UCH-1 (cell line): ENCODE measurements around a stretch of chr18.

- RRBS = no CpG with 5 or more reads among the region's 6 CpGs
These were observed 24.8 kb downstream of the ACAA2 start for GRCh38 chr18:49788350-49789133.

DNA sequence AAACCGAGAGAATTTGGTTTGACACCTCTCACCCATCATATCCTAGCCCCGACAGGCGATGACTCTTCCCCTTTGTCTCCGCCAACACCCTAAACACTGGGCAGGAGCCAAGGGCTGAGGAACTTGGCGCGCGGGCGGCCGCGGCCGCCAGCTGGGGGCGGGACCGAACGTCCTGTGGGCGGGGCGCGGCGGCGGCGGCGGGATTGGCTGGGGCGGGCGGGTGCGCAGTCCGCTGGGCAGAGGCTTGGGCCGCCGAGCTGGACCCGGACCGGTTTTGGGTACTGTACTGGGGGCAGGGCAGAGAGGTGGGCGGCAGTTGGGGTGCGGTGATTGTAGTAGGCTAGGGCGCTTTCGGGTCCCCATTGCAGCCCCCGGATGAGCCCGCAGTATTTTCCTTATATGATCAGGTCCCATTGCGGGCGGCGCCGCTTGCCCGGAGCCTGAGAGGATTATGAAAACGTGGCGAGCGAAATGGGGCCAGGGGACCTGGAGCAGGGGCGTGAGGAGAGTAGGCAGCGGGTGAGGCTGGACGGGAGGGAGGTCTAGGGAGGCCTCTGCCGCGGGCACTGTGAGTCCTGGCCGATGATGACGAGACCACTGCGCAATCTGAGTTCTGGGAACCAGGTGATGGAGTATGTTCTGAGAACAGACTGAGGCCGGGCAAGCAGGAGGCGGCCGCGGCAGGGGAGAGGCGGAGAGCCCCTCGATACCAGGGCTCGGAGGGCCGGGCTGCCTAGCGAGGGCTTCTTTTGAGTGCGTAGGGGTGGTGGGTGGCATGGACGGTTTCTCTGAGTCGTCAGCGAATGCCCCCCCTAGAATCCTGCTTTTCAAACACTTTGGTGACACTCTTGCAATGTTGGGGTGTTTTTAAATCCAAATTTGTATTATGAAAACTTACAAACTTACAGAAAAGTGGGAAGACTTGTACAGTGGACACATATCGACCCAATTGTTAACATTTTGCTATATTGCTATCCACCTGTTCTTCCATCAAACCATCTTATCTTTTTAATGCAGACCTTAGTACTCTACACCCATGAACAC lies 774 bp upstream of the ACAA2 start:
- RRBS = 5% methylated on average over 15 of the region's 65 CpGs

DNA sequence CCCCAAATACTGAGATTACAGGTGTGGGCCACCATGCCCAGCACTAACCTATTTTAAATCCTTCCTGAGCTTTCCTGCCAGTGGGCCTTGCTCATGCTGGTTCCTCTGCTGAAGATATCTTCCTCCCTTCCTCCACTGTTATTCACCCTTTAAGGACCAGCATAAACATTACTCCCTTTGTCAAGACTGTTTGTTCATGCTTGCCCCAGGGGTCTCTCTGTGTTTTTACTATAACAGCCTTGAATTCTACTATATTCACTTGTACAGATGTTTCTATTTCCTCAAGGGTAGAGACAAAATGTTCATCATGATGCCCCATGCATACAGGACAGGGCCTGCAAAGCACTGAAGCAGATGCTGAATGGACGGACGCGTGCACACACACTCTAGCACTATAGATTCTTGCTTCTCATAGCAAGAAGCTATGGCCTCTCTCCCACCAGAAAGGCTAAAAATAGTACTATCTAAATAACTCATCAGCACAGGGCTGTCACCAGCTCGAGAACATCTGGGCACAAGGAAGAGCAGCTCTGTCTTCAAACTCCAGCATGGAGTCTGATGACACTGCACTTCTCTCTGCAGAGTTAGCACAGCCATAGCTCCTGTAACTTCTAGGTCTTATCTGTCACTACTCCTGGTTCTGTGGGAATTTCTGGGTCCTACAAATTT lies 123.7 kb downstream of the MYO5B start:
- RRBS = no CpG with 5 or more reads among the region's 4 CpGs

DNA sequence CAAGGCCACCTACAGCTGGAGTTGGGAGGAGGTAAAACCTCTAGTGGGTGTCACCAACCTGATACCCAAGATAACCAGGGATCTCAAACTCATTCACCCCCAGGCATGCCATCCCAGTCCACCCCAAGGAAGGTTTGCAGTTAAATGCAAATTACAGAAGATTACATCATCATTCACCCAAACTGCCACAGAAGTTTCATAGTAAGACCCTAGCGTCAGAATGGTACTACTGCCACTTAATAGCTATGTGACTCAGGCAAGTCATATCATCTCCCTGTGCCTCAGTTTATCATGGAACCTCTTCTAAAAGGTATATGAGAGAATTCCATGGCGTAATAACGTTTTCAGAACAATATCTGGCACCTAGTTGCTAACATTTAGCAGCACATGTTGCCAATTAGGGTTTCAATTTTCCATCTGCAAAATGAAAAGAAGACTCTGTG lies 111.2 kb downstream of the MYO5B start:
- RRBS = no CpG with 5 or more reads among the region's 3 CpGs

DNA sequence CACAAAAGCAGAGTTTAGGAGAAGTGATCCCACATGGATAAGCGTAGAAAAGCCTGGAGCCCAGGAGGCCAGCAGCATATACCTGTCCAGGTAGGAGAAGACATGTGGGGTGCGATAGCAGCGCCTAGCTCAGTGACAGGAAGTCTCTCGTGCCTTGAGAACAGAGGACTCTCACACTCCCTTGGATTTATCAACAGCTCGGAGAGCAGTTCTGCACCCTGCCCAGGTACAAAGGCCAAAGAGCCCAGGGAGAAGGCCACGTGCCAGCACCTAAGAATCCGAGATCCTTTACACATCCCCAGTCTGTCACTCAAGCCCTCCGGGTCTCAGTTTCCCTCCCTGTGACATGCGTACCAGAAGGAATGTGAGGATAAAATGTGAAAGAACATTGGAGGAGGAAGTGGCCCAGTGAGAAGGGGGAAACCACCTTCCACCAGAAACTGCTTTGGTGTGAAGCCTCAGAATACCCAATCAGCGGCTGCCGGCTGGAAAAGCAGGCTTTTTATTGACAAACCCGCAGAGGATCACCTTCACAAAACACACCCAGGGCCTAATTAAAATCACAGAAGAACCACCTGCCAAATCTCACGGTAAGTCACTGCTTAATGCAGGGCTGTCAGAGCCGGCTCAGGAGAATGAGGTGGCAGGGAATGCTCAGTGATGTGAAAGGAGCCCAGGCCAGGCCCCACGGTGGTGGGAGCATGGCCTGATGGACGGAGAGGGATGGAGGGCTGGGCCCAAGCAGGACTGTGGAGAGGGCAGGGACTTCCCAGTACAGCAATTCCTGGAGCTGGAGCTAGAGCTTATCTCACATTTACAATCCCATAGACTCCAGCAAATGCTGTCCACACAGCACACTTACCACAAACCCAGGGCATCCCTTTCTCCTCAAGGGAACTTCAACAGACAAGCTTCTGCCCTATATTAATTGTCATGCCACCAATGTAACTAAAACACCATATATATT lies 66.2 kb downstream of the MYO5B start:
- RRBS = no CpG with 5 or more reads among the region's 16 CpGs

DNA sequence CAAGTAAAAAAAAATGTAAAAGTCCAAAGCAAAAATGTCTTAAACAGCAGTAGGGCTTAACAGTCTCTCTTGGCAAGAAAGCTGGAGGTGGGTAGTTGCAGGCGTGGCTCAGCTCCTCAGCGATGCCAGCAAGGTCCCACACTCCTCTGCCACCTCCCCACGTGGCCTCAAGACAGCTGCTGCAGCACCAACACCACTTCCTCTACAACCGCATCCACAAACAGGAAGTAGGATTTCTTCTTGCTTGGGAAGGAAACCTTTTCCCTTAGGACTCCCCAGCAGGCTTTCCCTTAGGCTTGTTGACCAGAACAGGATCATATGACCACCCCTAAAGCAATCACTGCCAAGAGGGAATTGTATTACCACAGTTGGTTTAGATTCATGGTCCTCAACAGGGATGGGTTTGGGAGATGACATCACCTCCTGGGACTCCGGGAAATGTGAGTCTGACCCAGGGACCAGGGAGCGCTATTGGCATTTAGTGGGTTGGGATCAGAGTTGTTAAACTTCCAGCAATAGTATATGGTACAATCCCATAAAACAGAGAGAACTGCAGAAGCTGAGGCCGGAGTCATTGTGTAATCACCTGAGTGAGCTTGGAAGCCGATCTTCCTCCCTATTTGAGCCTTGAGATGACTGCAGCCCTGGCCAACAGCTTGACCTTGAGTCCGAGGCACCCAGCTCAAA lies 97.2 kb downstream of the MAPK4 start:
- RRBS = no CpG with 5 or more reads among the region's 9 CpGs

DNA sequence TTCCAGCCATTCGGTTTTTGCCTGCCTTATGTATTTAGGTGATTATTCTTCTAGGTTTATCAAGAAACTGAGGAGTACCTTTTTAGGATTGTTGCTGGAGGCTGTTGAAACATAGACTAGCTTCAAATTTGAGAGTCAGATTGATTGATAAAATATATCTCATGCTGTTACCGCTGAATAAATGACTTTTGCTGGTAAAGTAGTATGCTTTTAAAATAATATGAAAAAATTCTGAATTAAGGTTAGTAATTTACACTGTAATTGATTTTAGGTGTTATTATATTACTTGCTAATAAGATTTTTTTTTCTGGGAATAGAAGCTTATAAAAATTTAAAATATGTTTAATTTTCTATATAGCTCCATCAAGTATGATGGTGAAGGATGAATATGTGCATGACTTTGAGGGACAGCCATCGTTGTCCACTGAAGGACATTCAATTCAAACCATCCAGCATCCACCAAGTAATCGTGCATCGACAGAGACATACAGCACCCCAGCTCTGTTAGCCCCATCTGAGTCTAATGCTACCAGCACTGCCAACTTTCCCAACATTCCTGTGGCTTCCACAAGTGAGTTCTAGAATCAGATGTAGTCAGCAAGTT lies 24.5 kb downstream of the SMAD4 start:
- RRBS = no CpG with 5 or more reads among the region's 5 CpGs

DNA sequence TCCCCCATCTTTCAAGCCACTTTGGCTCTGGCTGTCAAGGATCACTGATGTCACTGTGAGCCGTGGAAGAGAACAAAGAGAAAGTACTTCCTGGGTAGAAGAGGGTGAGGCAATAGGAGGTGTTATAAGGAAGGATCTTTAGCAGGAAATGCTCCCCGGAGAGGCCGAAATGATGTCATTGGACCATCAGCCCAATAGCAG lies 228.4 kb upstream of the MEX3C start:
- RRBS = no CpG with 5 or more reads among the region's 3 CpGs

DNA sequence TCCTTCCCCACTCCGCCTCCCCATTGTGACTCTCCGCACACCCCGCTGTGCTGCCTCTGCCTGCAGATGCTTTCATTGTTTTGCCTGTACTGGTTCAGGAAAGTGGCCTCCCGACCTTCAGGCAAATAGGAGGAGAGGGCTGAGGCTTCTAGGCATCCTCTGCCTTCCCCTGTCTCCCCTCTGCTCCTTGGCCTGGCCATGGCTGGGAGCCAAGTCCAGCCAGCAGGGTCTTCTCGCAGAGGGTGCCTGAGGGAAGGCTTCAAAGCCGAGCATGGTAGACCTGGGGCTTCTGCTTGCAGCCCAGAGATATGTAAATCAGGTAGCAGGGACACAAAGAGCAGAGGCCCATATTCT lies 457.4 kb upstream of the MEX3C start:
- RRBS = no CpG with 5 or more reads among the region's 6 CpGs

GRCh38 chr18:54196600-54197582 lies 27.6 kb downstream of the MBD2 start:
- RRBS = no CpG with 5 or more reads among the region's 7 CpGs

DNA sequence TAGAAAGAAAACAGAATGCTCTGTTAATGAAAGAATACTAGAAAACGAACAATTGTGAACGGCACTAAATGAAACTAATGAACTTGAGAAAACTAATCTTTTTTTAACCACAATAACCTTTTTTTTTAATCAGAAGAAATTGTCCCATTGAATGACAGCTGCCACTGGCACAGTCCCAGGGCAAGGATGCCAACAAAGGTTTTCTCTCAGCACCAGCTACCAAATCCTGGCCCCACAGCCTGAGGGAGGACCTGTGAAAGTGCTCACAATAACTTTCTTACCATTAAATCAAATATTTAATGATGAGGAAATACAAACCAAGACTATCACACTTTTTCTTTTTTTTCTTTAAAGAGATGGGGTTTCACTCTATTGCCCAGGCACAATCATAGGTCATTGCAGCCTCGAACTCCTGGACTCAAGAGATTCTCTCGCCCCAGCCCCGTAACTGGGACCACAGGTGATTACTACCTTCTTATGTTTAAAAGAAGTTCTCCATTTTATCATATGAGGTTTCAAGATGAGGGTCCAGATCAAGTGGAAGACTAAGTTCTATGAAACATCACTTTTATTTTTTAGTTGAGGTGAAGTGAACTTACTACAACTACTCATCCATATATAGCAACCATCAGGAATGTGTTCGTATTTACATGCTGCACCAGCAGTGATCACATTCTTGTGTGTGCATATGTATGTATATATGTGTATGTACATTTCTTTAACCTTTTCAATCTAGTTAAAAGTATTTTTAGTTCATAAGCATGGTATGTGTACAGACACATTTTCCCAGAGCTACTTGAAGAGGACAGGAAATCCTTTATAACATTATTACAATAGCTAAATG lies 2.1 kb downstream of the MBD2 start:
- RRBS = no CpG with 5 or more reads among the region's 6 CpGs

DNA sequence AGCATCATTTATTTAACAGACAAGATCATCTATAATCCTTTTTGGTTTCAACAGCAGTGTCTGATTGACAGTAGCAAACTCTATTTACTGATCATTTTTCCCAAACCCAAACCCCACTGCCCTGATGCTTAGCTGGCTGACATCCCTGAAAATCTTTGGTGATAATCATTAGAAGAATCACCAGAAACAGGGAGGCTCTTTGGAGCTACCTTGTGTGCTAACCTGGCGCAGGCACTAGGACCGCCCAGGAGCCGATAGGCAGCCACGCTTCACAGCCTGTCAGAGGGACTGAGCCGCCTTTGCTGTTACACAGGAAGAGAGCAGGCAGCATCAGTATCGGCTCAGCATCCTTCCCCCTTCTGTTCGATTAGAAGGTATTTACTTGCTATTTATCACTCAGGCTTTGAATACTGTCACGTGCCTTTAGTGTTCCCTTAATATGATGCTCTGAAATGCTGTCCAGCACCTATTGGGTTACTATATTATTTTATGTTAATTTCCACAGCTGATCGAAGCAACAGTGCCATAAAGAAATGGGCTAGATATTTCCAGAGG lies 110.6 kb upstream of the RAB27B start:
- RRBS = no CpG with 5 or more reads among the region's 9 CpGs

DNA sequence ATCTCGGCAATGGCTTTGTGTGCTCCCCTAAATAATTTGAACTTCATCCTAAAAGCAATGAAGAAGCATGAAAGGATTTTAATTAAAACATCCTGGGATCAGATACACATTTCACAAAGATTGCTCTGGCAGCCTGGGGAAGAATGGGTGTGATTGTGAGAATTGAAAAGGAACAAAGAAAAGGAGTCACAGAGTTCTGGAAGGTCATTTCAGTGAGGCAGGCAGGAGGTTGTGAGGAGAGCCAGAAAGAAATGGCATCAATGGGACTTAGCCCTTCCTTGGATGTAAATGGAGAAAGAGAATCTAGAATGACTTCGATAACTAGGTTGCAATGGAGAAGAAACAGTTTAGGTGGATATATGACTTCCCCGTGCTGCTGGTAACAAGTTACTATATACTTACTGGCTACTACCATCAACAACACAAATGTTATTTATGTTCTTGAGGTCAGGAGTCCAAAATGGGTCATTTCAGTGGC lies 228.3 kb upstream of the CCDC68 start:
- RRBS = no CpG with 5 or more reads among the region's 3 CpGs

DNA sequence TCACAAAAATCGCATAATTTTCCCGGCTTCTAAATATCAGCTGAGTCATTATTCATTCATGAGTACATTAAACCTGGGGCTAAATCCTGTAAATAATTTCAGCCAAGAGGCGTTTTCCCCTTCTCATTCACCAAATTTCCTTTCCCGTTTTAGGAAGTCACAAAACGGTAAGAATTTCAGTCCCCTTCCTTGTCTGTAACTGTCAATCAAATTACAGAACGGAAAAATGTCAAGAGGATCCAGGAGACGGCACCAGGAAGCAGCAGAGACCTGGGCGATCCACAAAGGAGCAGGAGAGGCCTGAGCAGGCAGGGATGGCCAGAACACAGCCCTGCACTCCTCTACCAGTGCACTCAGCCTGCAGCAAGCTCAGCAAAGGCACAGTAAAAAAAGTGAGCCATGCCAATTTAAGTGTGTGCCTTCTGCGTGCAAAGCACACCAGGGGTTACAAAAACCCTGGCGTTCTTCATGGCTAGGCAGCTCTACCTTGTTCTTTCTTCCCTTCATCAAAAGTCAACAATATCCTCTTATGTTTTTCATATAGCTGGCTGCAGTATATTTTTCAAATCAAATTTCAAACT lies 300.6 kb downstream of the TCF4 start:
- RRBS = no CpG with 5 or more reads among the region's 10 CpGs

DNA sequence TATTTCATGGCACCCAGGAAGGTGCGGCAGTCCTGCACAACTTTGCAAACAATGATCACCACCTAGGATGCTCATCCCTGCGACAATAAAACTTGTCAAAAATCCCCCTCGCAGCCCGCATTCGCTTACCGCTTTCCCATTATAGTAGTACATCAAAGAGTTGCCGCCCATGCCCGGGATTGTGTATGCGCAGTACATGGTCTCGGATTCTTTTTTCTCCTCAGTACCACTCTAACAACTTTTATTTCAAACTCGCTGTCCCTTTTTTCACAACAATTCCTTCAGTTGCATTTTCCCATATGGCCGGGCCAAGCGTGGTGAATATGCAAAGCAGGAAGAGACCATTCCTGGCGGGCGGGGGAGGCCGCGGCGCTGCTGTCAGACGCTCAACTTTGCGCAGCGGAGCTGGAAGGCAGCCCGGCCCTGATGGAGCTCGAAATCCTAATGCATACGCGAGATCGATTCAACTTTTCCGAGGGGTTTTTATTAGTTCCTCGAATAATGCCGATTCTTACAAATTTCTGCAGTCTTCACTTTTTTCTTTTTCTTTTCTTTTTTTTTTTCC lies 266.4 kb downstream of the TCF4 start:
- RRBS = no CpG with 5 or more reads among the region's 29 CpGs

GRCh38 chr18:55401586-55402413 lies 186.2 kb downstream of the TCF4 start:
- RRBS = no CpG with 5 or more reads among the region's 17 CpGs

GRCh38 chr18:55501390-55501923 lies 86.5 kb downstream of the TCF4 start:
- RRBS = no CpG with 5 or more reads among the region's 5 CpGs

- RRBS = no CpG with 5 or more reads among the region's 3 CpGs
These were observed 189.6 kb upstream of the TCF4 start for GRCh38 chr18:55777571-55778088.

DNA sequence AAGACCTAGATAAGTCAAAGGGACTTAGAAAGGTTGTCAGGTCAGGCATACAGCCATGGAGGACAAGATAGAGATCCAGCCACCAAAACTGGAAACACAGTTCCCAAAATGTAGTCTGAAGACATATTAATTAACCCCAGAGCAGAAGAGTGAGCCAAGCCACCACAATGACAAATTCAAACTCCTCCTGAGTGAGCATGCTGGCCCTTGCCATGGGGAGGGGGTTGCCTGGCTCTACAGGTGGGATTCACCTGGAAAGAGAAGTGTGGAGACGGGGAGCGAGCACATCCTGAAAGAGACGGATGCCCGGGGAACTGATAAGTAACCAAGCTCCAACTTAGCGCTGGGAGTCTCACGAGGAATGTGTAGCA lies 151.1 kb downstream of the TXNL1 start:
- RRBS = no CpG with 5 or more reads among the region's 6 CpGs

DNA sequence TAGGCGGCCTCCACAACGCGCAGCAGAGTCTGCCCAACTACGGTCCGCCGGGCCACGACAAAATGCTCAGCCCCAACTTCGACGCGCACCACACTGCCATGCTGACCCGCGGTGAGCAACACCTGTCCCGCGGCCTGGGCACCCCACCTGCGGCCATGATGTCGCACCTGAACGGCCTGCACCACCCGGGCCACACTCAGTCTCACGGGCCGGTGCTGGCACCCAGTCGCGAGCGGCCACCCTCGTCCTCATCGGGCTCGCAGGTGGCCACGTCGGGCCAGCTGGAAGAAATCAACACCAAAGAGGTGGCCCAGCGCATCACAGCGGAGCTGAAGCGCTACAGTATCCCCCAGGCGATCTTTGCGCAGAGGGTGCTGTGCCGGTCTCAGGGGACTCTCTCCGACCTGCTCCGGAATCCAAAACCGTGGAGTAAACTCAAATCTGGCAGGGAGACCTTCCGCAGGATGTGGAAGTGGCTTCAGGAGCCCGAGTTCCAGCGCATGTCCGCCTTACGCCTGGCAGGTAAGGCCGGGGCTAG lies 1.3 kb downstream of the ONECUT2 start:
- RRBS = 6% methylated on average over 6 of the region's 43 CpGs